ENCODE measurements around the gene MFSD5.

DNA sequence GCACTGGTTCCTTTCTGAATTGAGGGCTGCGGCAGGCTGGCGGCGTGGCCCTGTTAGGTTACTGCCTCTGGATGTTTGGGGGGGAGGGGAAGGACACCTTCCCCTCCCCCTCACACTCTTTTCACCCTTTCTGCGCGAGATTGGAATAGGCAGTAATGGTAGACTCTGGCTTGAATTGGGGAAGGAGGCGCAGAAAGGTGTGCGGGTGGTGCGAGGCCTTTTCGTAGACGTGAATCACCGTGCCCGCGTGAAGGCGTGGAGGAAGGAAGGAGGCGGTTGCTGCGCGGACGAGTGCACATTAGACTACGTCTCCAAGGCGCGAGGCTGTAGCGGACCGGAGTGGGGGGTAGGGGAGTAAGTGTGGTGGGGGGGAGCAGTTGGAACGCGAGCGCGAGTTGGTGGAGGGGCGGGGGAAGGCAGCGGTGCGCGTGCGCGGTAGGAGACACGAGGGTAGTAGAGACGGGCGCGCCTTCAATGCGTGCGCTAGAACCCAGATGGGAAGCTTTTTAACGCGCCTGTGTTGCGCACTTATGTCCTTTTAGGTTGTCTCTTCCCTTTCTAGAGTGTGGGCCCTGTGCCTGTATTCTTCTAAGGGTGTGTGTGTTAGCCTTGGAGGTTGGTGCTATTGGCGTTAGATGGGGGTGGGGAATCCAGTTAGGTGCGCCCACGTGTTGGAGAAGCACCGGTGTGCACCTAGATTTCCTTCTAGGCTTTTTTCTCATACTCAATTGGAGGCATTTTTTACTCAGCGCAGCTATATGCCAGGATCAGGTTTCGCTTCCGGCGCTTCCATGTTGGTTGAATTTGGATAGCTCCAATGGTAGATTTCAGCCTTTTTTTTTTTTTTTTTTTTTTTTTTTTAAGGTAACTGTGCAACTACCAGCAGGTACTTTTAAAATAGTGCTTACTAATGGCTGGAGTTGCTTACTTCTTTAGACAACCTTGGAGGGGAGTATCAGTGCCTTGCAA lies 616 bp downstream of the EIF4B start:
- RRBS, result 6% methylated on average over 4 of the region's 50 CpGs

DNA sequence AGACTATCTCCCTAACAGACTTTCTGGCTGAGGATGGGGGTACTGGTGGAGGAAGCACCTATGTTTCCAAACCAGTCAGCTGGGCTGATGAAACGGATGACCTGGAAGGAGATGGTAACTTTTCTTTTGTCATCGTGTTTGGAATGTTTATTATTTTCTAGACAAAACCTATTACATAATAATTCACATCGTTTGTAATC lies 10.1 kb downstream of the EIF4B start:
- RRBS, result no CpG with 5 or more reads among the region's 3 CpGs

DNA sequence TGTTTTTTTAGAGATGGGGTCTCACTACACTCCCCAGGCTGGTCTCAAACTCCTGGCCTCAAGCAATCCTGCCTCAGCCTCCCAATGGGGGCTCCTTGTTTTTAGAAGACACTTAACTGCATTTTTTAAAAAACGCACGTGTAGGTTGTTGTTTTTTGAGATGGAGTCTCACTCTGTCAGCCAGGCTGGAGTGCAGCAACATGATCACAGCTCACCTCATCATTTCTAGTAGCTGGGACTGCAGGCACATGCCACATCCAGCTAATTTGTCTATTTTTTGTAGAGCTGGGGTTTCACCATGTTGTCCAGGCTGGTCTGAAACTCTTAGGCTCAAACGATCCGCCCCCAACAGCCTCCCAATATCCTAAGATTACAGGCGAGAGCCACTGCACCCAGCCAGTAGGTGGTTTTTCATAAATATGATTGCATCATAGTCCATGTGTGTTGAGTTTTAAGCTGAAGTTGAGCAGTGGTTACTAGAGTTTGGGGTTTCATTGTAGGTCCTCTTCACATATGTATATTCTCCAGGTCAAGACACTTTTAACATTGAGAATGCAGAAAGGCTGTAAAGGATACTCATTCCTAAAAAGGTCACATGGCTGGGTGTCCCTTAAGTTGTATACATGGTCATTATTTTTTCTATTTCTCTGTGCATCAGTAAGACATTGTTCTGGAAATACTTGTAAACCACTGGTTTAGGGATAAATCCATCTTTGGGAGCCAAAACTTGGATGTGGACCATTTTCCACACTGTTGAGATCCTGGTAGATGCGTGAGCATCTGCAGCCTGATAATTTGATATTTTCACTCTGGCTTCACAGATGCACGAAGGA lies 13.1 kb upstream of the TNS2 start:
- RRBS, result no CpG with 5 or more reads among the region's 7 CpGs

DNA sequence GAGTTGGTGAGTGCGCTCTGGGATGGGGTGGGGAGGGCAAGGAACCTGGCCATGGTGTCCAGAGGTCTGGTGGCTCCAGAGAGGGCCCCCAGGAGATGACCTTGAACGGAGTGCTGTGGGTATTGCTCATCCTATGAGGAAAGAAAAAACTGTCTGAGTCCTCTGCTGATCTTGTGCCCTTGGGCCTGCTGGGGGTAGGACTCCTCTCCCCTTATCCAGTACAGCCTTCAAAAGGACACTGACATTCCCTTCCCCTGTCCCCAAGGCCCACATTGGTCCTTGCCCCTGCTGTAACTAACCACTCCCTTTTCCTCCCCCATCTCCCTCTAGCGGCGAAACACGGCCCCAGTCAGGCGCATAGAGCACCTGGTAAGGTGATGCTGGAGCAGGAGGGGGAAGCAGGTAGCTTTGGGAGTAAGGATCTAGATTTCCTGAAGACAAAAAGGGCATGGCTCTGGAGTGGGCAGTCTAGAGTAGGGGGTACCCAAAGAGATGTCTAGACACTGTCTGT lies 3.6 kb downstream of the TNS2 start:
- RRBS, result no CpG with 5 or more reads among the region's 6 CpGs

DNA sequence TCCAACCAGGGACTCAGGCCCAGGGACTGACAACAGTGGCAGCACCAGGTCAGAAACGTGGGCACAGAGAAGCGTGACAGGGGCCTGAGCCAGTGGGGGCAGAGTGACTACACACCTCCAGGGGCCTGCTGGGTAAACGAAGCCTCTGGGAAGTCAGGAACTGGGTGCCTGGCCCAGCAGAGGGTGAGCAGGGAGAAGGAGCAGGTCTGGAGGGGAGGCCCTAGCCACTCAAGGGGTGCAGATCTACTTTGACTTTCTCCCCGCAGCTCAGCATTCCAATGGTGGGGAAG lies 13.6 kb downstream of the SPRYD3 start:
- RRBS, result no CpG with 5 or more reads among the region's 4 CpGs

- RRBS, result no CpG with 5 or more reads among the region's 6 CpGs
Measured at GRCh38 chr12:53073866-53074402, 5.3 kb downstream of the SPRYD3 start.

- RRBS, result no CpG with 5 or more reads among the region's 3 CpGs
Measured at GRCh38 chr12:53080795-53081257, 1.6 kb upstream of the SPRYD3 start.

DNA sequence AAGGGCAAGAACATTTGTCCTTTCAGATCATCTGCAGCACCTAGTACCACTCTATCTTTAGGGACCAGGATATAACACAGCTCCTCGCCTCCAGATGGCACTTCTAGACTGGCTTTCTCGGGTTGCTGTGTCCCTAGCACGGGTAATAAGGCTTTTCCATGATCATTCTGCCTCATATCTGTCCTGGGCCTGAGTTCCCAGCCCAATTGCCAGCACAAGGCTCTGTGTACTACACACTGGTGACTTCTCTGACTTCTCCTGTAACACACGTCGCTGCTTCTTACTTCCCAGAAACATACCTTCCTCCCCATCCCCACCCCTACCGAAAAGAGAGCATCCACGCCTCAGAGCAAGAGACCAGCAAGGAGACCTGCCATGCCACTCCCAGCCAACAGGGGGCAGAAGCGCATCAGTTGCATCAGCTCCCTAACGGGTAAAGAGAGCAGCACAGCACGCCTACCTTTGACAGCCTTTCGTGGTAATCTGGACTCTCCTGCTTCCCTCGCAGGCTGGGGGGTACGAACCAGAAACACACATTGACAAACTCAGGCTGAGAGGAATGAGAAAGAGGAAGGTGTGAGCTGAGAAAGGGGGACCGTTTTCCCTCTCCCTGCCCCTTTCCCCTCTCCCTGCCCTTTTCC lies 21.2 kb upstream of the ZNF740 start:
- RRBS, result no CpG with 5 or more reads among the region's 14 CpGs

DNA sequence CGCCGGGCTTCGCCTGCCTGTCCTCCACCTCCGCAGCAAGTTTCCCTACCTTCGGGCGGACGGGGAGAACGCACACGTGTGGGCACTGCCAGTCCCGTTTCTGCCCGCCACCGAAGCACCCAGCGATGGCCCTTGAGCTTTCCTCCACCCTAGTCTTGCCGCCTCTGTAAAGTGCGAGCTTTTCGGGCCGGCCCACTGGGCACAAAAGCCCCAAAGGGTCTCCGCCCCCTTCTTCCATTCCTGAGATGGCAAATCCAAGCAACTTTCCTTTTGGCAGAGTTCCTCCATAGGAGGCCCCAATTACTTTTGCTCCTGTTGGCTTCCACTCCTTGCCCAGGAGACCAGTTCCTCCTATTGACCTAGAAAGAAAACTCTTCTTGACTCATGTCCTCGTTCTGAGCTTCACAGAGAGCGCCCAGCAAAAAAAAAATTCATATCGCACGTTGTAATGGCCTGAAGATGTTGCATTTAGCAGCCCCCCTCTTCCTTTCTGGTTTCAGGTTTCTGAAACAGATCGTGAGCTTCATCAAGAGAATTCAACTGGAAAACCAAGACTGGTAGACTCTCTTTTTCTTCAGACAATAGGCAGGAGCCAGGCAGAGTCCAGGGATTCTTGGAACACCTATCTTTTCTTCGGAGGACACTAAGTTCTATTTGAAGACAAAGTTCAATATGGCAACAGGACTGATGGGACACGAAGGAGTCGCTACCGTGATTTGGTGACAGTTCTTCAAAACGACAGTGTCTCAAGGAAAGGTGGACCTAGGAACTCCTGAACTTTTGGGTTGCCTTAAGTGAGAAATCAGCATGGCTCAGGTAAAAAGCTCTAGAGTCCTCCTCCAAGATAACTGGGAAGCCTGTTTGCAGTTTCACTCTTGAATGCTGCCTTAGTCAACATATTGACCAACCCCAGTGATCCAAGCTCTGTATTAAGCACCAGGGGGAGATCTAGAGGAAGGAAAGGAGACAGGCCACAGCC lies 741 bp upstream of the CSAD start:
- RRBS, result no CpG with 5 or more reads among the region's 28 CpGs

- RRBS, result no CpG with 5 or more reads among the region's 3 CpGs
Measured at GRCh38 chr12:53182758-53183381, 2.1 kb upstream of the CSAD start.

GRCh38 chr12:53223983-53224311 lies 8.1 kb downstream of the RARG start:
- RRBS, result no CpG with 5 or more reads among the region's 5 CpGs

GRCh38 chr12:53232841-53233268 lies 846 bp upstream of the RARG start:
- RRBS, result 10% methylated on average over 1 of the region's 8 CpGs

GRCh38 chr12:53250972-53251915 lies 651 bp upstream of the MFSD5 start:
- RRBS, result no CpG with 5 or more reads among the region's 18 CpGs

GRCh38 chr12:53251916-53252456 lies at the start of gene MFSD5:
Gene MFSD5, plus strand, starts transcription at chr12:53252095.
- RRBS, result 3% methylated on average over 12 of the region's 45 CpGs

GRCh38 chr12:53324420-53324661 lies 2.9 kb upstream of the AAAS start:
- RRBS, result no CpG with 5 or more reads among the region's 7 CpGs

DNA sequence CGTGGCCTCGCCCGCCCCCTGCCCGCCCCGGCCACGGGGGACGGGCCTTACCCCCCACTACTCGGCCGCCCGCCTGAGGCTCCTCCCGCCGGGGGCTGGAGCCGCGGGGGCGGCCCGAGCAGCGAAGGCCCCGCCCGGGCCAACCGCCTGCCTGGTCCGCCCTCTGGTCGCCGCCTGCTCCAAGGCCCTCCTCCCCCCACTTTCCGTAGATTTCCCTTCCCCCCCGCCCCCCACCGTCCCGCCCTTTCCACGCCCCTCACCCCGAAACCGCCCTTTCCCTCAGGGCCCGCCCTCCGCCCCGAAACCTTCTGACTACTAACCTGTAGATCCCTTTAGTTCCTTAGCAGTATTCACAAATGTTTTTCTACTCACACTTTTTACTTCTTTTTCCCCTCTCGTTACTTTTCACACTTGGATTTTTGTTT lies 555 bp downstream of the SP1 start:
- RRBS, result 2% methylated on average over 19 of the region's 34 CpGs

DNA sequence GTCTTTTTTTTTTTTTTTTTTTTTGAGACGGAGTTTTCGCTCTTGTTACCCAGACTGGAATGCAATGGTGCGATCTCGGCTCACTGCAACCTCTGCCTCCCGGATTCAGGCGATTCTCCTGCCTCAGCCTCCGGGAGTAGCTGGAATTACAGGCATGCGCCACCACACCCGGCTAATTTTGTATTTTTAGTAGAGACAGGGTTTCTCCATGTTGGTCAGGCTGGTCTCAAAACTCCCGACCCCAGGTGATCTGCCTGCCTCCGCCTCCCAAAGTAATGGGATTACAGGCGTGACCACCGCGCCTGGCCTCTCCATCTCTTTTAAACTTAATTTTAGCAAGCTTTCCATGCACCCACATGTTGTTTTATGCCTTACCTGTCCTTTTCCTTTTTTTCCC lies 966 bp downstream of the SP1 start:
- RRBS, result no CpG with 5 or more reads among the region's 14 CpGs

DNA sequence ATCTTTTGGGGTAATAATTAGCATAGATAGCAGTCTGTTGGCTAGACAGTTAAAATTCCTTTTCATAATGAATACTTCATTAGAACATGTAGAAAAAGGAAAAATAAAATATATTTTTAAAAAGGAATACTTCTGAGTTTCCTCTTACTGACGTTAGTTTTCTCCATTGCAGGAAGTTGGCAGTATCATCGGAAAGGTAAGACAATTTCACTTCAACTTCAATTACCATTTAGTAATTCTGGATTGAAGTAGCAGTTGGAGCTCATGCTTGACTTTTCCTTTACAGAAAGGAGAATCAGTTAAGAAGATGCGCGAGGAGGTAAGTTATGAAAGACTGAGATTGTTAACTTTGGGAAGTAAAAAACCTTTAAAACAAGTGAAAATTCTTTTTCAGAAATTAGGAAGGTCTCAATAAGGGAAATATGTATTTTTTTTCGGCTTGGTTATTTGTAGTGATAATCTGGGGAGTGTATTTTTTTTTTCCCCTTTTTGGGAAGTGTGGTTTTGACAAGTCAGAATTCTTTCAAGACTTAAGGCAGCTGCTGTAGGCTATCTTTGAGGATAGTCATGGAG lies 3.4 kb downstream of the PCBP2 start:
- RRBS, result no CpG with 5 or more reads among the region's 5 CpGs

GRCh38 chr12:53561325-53562233 lies 54.3 kb upstream of the NPFF start:
- RRBS, result no CpG with 5 or more reads among the region's 2 CpGs

GRCh38 chr12:53976392-53976876 lies 3.5 kb downstream of the HOXC11 start:
- RRBS, result no CpG with 5 or more reads among the region's 16 CpGs

All from GM06990 (cell line).